OCI-LY7 (cell line): ENCODE results near the genes SNX14 and UBE2J1.

- PRO-cap, result no peak
- RAMPAGE, long total RNA, result no peak
Observed at GRCh38 chr6:85494436-85495441, 44.9 kb downstream of the NT5E start.

GRCh38 chr6:85593375-85594388 lies at the start of gene SNX14:
TSS of gene SNX14 (minus strand) at chr6:85593858.
- PRO-cap, result bidirectional peak, plus-strand start at chr6:85593413, minus-strand start at chr6:85593420; bidirectional peak, plus-strand start at chr6:85593610, minus-strand start at chr6:85593580; bidirectional peak, plus-strand start at chr6:85593646, minus-strand start at chr6:85593690; bidirectional peak, plus-strand start at chr6:85594059, minus-strand start at chr6:85593831; bidirectional peak, plus-strand start at chr6:85594232, minus-strand start at chr6:85594180
- RAMPAGE, long total RNA, result no peak

DNA sequence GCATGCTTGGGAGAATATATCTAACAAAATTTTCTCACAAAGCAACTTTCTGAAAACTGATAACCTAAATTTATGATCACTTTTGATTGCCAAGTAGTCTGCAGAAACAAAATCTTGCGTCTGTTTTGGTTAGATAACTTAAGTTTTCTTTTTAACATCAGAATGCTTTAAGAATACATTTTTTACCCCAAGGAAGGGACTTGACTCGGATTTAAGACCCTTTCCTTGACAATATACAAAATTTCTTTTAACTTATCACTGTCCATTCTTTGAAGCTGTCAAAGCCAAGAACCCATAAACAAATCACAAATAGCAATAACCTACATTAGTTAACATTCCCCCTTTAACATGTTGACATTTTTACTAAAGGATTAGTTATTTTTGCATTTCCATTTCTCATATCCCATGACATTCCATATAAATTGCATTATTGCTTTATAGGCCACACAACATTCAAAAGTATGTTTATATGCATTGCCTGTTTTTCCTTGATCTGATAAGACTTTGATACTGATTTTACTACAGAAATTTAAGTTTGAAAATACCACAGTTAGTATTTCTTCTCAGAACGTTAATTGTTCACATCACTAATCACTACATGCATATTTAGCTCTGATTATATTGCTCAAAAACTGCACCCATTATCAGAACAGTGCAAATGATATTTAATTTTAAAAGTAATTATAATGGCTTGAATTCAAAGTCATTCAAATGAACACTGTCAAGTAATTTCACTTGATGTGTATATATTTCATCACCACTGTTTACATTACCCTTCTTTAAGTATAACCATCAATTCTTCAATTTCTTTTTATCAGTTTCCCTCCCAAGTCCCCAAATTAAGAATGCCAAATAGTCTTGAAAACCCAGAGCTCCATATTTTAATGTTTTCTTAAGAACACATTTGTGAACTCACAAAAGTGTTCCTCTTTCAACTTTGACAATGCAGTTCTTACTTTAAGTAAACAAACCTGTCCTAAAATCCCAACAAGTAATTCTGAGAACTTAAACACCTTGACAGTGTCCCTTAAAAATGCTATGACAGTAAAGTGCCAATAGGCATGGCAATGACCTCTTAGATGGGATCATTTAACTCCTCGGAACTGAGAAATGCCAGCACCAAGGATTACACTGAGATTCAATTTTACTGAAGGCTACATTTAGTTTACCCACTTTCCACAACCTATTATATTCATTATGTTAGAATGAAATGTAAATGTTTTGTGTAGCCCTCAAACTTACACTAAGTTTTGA lies 16.4 kb upstream of the SNX14 start:
- PRO-cap, result no peak
- RAMPAGE, long total RNA, result no peak

GRCh38 chr6:85614815-85615480 lies 21.3 kb upstream of the SNX14 start:
- PRO-cap, result no peak
- RAMPAGE, long total RNA, result no peak

GRCh38 chr6:85640857-85641529 lies 1.7 kb downstream of the SYNCRIP start:
- PRO-cap, result no peak
- RAMPAGE, long total RNA, result no peak

DNA sequence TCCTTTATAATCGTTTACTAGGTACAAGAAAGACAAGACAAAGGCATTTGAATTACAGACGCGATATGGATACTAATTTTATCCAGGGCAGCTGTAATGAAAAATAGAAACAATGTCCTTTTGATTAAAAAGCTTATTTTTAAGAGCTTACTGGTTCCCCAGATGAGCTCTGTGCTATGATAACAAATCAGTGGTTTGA lies 1.6 kb upstream of the SYNCRIP start:
- PRO-cap, result no peak
- RAMPAGE, long total RNA, result no peak

- PRO-cap, result no peak
- RAMPAGE, long total RNA, result no peak
Observed at GRCh38 chr6:87264383-87264956, 57.9 kb upstream of the SMIM8 start.

GRCh38 chr6:87702591-87703034 lies 580 bp upstream of the AKIRIN2 start:
- PRO-cap, result unidirectional peak, minus-strand start at chr6:87702730
- RAMPAGE, long total RNA, result no peak

GRCh38 chr6:88165775-88166142 lies 388 bp downstream of the CNR1 start:
- PRO-cap, result bidirectional peak, plus-strand start at chr6:88166084, minus-strand start at chr6:88165996
- RAMPAGE, long total RNA, result no peak

GRCh38 chr6:88612528-88613111 lies 350.8 kb downstream of the RNGTT start:
- PRO-cap, result bidirectional peak, plus-strand start at chr6:88612780, minus-strand start at chr6:88612646
- RAMPAGE, long total RNA, result no peak

DNA sequence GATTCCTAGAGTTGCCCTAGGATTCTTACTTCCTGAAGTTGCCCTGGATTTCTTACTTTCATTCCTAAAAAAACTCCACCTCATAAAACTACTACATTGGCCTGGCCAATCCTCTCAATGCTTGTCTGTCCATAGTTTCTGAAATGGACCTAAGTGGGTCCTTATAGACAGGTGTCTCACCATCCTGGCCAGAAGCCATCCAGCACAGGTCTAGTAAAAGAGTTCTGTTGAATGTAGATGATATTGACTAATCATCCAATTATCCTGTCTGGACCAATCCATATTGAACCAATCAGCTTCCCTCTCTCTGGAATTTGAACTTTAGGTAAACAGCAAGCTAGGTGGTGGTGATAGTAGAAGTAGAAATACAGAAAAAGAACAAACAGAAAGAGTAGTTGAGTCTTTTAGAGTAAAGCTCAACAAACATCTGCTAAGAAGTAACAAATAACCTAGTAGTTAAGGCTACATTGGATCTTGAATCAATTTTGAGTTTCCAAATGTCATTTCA lies 9.6 kb upstream of the PNRC1 start:
- PRO-cap, result no peak
- RAMPAGE, long total RNA, result no peak

GRCh38 chr6:89144260-89144584 lies 1.6 kb upstream of the PM20D2 start:
- PRO-cap, result unidirectional peak, plus-strand start at chr6:89144496
- RAMPAGE, long total RNA, result no peak

- PRO-cap, result bidirectional peak, plus-strand start at chr6:89146283, minus-strand start at chr6:89146303; bidirectional peak, plus-strand start at chr6:89146523, minus-strand start at chr6:89146415; bidirectional peak, plus-strand start at chr6:89146792, minus-strand start at chr6:89146611
- RAMPAGE, long total RNA, result no peak
Observed at GRCh38 chr6:89146172-89147332, 697 bp downstream of the PM20D2 start.

- PRO-cap, result no peak
- RAMPAGE, long total RNA, result no peak
Observed at GRCh38 chr6:89321651-89322034, 6.5 kb upstream of the GABRR2 start.

DNA sequence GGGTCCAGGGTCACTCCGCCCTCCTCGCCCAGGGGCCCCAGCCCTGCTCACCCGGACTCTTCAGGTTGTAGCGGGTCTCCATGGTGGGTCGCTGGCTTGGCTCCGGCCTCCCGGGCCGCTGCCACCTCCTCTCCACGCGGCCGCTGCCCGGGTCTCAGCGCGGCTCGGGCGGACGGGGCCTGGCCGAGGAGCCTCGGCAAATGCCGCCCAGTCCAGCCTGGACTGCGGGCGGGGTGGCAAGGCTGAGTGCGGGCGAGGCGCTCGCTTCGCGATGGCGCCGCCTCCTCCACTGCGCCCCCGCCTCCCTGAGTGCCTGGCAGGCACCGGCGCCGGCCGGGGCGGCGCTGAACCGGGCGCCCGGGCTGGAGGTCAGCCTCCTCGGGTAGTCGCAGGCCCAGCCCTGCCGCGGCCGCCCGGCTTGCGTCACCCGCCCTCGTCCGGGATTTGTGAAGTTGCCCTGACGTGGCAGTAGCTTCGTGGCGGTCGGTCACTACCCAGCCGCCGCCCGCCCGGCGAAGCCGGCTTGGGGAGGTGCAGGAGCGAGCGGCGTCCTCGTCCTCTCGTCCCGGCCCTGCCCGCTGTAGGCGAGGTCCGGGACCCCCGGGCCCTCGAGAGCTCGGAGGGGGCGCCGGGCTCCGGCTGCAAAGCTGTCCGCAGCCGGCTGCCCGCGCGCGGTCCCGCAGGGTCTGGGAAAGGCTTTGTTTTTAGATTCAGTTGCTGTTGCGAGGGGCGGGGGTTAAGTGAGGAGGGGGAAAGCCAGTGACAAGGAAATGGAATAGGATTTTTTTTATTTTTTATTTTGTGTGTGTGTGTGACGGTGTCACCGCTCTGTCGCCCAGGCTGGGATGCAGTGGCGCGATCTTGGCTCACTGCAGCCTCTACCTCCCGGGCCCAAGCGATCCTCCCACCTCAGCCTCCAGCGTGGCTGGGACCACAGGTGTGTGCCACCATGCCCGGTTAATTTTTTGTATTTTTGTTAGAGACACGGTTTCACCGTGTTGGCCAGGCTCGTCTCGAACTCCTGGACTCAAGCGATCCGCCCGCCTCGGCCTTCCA lies at the start of gene UBE2J1:
UBE2J1 (minus strand) TSS at position 235 of the 1,056 bp plus-strand sequence.
- PRO-cap, result bidirectional peak, plus-strand start at position 468 of the sequence, minus-strand start at position 291 of the sequence; bidirectional peak, plus-strand start at position 869 of the sequence, minus-strand start at position 688 of the sequence
- RAMPAGE, long total RNA, result no peak

- PRO-cap, result bidirectional peak, plus-strand start at chr6:89354288, minus-strand start at chr6:89354197
- RAMPAGE, long total RNA, result no peak
Observed at GRCh38 chr6:89354045-89354533, 1.6 kb upstream of the UBE2J1 start.

GRCh38 chr6:89561948-89562474 lies 76.5 kb downstream of the LYRM2 start:
- PRO-cap, result no peak
- RAMPAGE, long total RNA, result no peak

DNA sequence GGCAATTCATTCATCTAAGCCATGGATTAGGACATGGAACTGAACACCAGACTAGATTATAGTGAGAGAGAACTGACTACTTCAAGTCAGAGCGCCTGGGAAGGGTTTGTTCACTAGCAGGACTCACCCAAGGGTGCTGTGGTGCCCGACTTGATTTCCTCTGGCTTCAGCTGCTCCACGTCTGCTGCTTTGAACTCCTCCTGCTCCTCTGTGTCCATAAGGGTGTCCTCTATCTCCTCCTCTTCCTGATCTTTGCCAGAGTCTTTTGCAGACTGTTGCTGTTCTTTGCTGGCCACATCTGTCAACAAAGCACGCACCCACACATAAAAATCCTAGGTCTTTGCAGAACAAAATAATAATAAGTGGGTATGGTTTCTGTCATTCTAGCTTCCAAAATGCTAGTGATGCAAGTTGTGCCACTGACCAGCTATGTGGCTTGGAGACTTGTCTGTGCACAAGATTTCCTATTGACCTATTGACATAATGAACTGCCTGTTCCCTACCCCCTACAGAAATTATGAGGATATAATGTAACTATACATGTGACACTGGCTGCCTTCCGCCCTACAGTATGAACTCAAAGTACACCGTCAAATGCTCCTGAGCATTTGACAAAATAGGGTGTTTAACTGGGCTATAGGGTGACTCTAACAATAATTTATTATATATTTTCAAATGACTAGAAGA lies 15.6 kb upstream of the LYRM2 start:
- PRO-cap, result no peak
- RAMPAGE, long total RNA, result no peak

- PRO-cap, result no peak
- RAMPAGE, long total RNA, result no peak
Observed at GRCh38 chr6:89661924-89662527, 23.5 kb upstream of the LYRM2 start.

GRCh38 chr6:89662591-89663414 lies 24.3 kb upstream of the LYRM2 start:
- PRO-cap, result no peak
- RAMPAGE, long total RNA, result no peak